H7 (cell line): ENCODE data around the genes B3GNT2 and MDH1.

- RAMPAGE, long total RNA: no peak
Measured at GRCh38 chr2:61707826-61708556, 145.9 kb downstream of the FAM161A start.

- RAMPAGE, long total RNA: no peak
Measured at GRCh38 chr2:61713335-61714042, 140.4 kb downstream of the FAM161A start.

GRCh38 chr2:61887620-61888276 lies 708 bp downstream of the CCT4 start:
- RAMPAGE, long total RNA: no peak

- RAMPAGE, long total RNA: no peak
Measured at GRCh38 chr2:62196056-62196239, at the start of gene B3GNT2. Gene B3GNT2, plus strand, starts transcription at chr2:62196115.

GRCh38 chr2:62292174-62292701 lies 96.3 kb downstream of the B3GNT2 start:
- RAMPAGE, long total RNA: no peak

- RAMPAGE, long total RNA: no peak
Measured at GRCh38 chr2:62406358-62406800, 99.6 kb downstream of the TMEM17 start.

DNA sequence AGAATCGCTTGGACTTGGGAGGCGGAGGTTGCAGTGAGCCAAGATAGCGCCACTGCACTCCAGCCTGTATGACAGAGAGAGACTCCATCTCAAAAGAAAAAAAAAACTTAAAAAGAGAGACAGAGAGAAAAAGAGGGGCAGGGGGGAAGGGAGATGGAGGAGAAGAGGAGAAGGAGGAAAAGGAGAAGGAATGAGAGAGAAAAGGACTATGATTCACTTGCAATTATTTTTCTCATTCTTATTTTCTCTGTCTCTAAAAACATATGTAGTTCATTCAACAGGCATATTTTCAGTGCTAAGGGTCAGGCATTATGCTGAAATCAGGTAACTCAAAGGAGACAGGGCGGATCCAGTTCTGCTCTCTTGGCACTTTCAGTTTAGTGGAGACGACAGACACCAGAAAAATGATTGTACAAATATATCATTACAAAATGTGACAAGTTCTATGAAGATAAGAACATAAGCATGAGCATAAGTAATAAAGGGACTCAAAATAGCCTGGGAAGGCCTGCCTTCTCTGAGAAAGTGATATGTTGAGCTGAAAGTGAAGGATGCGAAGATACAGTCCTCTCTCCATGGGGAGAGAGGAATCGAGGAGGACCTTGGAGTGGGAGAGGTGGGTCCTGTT lies 58.4 kb upstream of the TMEM17 start:
- RAMPAGE, long total RNA: no peak

- RAMPAGE, long total RNA: no peak
Measured at GRCh38 chr2:62569894-62570271, 63.9 kb upstream of the TMEM17 start.

DNA sequence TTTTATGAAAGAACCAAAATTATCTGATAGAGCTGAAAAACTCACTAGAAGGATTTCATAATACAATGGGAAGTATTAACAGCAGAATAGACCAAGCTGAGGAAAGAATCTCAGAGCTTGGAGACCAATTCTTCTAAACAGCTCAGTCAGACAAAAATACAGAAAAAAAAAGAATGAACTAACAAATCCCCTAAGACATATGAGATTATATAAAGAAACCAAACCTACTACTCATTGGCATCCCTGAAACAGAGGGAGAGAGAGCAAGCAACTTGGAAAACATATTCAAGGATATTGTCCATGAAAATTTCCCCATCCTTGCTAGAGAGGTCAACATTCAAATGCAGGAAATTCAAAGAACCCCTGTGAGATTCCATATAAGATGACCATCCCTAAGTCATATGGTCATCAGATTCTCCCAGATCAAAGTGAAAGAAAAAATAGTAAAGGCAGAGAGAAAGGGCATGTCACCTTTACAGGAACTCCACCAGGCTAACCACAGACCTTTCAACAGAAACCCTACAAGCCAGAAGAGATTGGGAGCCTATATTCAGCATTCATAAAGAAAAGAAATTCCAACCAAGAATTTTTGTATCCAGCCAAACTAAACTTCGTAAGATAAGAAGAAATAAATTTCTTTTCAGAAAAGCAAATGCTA lies 170.4 kb downstream of the EHBP1 start:
- RAMPAGE, long total RNA: no peak

- RAMPAGE, long total RNA: no peak
Measured at GRCh38 chr2:62881152-62881473, 169.5 kb upstream of the OTX1 start.

- RAMPAGE, long total RNA: no peak
Measured at GRCh38 chr2:62955391-62955695, 95.3 kb upstream of the OTX1 start.

- RAMPAGE, long total RNA: no peak
Measured at GRCh38 chr2:62982181-62982811, 68.3 kb upstream of the OTX1 start.

GRCh38 chr2:63059292-63060466 lies 9.0 kb downstream of the OTX1 start:
- RAMPAGE, long total RNA: no peak

DNA sequence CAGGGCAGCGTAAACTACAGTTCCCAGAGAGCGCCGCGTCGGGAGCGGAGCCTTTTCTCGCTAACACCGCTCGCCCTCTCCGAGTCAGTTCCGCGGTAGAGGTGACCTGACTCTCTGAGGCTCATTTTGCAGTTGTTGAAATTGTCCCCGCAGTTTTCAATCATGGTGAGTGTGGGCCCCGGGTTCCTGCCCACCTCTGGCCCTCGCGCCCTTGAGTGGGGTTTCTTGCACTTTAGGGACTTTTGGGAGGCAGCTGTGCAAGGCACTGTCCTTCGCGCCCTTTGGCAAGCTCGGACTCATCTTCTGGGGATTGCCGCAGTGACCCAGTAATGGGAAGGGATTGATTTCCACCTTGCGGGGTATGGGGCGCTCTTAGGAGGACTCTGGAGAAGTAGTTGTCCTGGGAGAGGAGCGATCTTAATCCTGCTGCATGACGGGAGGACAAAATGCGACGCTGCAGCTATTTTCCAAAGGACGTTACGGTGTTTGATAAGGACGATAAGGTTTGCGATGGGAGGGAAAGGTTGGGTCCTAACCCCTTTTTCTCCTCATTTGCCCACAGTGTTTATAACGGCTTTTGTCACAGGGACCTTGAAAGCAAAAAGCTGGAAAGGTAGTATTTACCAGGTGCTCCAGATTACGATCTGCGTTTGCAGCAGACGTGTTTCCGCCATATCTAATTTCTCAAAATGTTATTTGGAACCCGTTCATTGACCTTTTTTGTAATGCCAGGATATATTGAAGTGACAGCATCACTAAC lies at the start of gene MDH1:
MDH1 (plus strand) TSS at position 82 of the 760 bp plus-strand sequence.
- RAMPAGE, long total RNA: start-site peak on the plus strand centred at position 105 of the sequence, 56 bp wide, 987 reads

DNA sequence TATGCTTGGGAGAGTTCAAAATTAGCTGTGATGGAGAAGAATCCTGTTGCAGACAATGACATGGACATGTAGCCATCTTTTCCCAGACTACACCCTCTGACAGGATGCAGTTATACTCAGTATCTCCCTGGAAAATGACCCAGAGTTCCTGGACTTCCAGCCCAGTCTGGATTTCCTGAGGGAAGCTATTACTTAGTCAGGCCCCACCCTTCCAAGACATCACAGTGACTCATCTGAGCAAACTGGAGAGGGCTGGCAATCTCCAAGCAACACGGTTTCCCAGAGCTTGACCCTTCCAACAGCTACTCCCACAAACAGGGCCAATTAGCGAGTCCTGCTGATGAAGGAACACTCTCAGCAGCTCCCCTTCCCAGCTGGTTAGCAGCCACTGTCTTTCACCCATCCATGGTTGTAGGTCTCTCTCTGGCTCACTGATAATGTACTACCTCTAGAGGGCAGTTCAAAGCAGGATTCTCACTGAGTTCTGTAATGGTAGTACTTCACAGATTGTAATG lies 110.1 kb downstream of the MDH1 start:
- RAMPAGE, long total RNA: no peak

DNA sequence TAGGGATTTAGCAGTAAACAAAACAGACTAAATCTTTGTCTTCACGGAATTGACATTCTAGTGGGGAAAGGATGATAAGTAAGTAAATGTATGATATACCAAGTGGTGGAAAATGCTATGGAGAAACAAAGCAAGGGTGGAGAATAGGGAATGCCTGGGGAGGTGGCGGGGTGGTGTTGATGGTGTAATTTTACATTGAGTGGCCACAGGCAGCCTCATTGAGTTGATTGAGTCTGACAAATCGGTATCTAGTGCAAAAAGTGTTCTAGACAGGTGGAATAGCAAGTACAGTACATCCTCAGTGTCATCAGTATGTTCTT lies 46.3 kb downstream of the UGP2 start:
- RAMPAGE, long total RNA: no peak

DNA sequence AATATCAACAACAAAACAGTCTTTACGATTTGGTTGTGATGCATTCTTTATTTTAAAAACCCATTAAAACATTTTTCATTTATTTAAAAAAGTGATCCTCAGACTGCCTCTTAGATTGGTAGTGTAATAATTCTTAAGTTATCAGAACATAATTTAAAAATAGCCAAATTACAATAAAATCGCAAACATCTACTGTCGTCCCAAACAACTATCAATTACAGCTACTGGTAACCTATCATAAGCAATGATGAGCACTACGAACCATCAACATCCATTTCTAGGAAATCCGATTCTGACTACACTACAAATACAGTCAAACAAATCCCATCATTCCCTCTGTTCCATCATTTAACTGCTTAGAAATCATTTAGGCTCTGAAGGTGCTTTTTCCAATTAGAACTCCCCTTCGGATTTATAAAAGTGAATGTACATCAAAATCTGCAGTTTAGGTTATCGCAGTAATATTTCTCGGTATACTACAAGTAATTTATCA lies 1.6 kb downstream of the VPS54 start:
- RAMPAGE, long total RNA: no peak

DNA sequence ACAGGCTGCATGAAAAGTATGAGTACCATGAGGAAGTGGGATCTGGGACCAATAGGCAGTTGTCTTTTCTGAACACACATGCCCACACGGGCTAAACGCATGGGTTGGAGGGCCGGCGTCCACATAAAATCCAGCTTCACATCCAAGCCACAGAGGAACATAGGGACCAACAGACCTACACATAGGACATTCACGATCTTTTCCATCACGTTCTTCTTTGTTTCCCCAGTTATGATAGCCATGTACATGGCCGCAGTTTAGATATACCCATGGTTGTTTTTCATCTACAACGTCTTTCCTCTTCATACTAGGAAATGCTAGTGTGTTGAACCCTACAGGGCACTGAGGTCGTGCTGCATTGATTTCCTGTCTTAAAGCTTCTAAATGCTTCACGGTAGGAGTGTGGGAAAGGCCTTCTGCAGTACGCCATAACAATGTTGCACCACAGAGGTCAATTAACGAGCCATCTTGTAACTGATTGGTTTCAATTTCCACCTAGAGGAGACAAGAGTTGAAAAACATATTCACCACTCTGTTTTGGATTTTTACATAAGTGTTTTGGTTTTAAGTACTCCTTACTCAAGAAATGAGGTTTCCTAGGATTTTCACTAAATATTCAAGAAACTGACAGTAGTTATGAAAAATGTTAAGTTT lies 49.3 kb downstream of the PELI1 start:
- RAMPAGE, long total RNA: no peak

DNA sequence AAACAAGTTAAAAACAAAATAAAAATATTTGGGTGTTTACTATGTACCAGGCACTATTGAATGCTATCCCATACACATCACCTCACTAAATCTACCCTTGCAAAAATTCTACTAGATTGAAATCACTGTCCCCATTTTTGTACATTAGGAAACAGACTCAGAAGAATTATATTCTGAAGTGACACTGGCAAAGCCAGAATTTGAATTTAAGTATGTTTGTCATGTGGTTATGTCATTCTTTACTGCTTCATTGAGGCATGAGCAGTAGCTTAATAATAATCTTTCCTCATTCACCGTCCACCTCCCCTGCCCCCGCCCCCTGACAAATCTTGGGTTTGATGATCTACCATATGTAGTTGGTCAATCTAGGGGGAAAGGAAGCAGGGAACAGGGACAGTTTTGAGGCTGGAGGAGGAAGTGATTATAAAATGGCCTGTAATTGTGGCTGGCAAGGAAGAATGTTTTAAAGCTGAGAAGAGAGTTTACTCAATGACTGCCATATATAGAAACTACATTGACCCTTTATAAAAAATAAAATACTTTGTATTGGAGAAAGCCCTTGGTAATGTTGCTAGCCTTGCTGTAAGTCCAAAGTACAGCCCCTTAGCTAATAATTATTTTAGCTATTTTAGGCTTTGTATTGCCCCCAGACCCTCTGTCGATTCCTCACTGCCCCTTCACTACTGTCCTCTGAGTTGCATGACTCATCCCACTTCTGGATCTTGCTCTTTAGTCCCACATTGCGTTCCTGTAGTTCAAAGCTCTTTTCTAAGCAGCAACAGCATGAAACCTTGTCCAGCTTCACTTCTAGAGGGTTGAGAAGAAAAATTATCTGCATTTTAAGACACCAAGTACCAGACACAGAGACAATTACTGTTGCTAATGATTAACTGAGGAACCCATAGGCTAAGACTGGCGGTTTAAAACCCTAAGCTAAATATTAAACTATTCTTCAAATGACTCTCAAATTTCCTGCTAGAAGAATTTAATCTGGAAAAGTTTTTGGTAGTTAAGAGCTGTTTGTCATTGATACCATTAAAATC lies 38.4 kb downstream of the PELI1 start:
- RAMPAGE, long total RNA: no peak

GRCh38 chr2:64115409-64116264 lies 28.6 kb downstream of the PELI1 start:
- RAMPAGE, long total RNA: no peak